ReNcell CX (cell line): ENCODE data around the genes GLT8D2 and SLC41A2.

GRCh38 chr12:103932096-103933127 lies 2.2 kb downstream of the HSP90B1 start:
- PRO-cap: no peak

- PRO-cap: no peak
Observed at GRCh38 chr12:103946370-103946965, 10.5 kb downstream of the UQCC6 start.

DNA sequence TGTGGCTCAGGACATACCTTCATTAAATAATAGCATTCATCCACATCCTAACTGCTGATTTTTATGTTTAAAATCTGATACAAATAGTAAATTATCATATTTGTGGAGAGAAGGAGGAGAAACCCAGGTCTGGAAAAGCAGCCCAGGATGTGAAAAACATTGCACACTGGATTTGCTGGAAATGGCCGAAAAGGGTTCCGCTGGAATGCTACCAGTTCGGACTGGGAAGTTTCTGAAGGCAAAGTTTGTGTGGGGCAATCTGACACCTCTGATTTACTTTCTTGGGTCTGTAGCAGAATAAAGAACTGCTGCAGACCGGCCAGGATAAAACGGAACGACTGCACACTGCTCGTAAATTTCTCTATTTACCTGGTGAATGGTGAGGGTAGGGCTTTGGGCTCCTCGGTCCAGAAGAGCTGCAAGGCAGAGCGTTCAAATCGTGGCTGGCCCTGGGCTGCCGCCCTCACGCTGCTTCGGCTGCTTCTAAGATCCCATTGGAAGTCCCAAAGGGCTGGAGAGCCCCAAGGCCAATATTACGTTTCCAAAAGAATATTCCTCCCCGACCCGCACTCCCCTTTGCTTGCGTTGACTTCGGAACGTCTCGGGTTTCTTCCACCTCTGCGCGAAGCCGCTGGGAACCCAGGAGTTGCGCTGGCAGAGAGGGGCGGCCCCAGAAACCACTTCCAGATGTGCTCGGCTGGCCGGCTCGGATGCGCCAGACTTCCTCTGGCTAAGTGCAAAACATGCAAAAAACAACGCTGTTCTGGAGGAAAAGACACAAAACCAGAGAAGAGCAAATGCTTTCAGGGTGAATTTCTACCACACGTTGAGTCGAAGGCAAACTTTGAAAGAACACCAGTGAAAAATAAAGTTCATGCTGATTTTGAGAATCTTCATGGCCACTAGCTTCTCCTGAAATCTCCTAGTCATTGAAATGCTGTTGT lies at the start of gene GLT8D2:
TSS of gene GLT8D2 (minus strand) at position 662 of the 944 bp plus-strand sequence.
- PRO-cap: no peak

DNA sequence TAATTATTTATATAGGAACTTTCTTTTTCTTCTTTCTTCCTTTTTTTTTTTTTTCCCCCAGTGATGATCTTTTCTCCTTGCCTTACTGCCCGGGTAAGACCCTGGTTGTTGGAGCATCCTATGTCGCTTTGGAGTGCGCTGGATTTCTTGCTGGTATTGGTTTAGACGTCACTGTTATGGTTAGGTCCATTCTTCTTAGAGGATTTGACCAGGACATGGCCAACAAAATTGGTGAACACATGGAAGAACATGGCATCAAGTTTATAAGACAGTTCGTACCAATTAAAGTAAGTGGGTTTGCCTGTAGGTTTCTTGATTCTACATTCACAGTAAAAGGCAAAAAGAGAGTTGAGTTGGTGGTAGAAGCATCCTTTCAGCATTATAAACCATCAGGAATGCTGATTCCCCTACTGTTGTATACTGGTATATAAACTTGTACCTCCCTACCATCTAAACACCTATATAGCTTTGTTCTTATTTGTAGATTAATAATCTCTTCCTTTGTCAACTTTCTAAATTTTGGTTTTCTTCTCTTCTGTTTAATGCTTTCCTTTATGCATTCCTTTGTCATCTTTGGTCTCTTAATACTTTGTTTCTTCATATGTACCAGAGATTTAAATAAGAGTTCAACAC lies 17.6 kb downstream of the EID3 start:
- PRO-cap: no peak

GRCh38 chr12:104325001-104325510 lies 21.5 kb downstream of the EID3 start:
- PRO-cap: no peak

GRCh38 chr12:104358810-104359279 lies 55.3 kb downstream of the EID3 start:
- PRO-cap: no peak

DNA sequence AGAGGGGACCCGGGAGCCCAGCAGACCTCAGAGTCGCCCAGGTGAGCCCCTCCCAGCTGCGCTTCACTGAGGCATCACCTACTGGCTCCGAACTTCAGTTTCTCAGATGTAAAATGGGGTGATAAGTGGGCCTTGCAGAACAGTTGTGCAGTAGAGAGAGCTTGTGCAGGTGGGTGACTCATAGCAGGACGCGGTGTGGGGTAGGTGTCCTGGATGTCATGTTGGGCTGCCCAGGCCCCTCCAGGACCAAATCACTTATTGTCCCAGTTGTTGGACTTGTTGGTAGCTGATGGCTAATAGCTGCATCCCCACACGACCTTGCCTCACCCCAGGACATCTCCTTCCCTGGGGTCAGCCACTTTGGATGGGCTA lies 43.6 kb upstream of the CHST11 start:
- PRO-cap: no peak

- PRO-cap: no peak
Observed at GRCh38 chr12:104497397-104497911, 40.7 kb downstream of the CHST11 start.

DNA sequence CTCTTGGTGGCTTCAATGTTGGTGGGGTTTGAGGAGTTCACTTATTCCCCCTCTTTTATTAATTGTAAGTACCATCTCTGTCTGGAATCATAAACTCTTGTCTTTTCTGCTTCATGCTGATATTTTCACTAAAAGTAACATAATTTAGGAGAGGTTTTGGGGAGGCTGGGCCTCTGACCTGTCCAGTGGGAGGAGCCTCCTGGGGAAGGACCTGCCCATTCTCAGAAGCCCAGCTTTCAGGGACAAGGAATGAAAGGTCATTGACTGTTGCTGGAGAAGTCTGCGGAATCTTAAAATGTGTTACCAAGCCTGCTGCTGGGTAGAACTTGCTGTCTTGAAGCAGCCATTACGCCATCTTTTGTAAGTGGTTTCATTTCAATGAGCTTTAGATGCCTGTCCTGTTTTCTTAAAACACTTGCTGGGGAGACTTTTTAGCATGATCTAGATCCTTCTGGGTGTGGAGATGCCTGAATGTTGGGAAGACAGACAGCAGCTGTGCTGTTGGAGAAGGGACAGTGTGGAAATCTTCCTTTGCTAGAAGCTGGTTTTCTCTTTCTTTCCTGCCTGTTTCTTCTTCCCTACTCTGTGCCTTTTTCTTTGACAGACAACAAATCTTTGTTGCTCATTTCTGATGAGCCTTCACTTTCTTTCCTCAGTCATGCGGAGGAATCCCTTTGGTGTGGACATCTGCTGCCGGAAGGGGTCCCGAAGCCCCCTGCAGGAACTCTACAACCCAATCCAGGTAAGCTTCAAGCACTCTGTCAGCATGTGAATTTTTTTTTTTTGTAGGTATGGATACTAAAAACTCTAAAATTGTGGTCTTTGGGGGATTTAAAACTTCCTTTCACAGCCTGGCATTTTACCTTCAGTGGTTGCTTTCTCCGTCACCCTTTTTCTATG lies 144.8 kb downstream of the CHST11 start:
- PRO-cap: no peak

DNA sequence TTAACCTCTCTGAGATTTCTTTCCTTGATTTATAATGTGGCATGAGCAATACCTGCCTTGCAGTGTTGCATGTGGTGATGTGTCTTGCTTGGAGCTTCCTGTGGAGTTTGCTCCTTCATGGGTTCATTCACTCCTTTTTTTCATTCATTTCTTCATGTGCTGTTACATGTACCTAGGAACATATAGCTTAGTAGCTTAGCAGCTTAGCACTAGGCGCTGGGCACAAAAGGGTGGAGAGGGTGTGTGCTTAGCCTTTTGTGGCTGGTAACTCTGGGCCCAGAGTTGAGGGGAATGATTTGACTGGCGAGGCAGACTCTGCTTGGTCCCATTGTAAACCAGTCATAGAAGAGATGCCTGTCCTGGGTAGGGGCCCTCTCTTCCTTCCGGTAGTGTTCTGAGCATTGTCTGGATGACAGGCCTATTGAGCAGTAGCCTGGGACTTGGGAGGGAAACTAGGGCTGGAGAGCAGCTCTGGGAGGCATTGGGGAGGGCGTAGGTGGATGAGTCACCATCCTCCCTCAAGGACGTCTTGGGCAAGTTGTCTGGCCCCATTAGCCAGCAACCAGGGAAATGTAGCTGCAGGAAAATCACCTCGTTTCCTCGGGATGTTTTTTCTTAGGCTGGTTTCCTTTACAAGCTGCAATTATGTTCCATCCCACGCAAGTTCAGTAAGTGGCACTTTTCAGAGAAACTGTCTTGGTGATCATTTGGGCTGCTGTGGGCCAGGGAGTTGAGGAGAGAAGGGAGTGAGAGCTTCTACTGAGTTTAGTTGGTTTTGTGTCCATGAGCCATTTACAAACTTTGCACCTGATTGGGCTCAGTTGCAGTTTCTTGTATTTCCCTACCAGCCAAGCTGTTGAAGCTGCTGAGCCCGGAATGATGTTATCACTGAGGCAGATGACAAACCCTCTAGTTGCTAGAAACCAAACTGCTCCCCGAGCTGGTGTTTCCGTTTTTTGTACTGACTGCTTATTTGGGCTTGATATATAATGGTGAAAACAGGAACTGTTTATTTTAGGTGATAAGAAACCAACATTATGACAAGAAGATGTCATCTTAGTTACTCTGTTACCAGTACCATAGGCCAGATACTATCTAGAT lies 147.4 kb downstream of the CHST11 start:
- PRO-cap: no peak

DNA sequence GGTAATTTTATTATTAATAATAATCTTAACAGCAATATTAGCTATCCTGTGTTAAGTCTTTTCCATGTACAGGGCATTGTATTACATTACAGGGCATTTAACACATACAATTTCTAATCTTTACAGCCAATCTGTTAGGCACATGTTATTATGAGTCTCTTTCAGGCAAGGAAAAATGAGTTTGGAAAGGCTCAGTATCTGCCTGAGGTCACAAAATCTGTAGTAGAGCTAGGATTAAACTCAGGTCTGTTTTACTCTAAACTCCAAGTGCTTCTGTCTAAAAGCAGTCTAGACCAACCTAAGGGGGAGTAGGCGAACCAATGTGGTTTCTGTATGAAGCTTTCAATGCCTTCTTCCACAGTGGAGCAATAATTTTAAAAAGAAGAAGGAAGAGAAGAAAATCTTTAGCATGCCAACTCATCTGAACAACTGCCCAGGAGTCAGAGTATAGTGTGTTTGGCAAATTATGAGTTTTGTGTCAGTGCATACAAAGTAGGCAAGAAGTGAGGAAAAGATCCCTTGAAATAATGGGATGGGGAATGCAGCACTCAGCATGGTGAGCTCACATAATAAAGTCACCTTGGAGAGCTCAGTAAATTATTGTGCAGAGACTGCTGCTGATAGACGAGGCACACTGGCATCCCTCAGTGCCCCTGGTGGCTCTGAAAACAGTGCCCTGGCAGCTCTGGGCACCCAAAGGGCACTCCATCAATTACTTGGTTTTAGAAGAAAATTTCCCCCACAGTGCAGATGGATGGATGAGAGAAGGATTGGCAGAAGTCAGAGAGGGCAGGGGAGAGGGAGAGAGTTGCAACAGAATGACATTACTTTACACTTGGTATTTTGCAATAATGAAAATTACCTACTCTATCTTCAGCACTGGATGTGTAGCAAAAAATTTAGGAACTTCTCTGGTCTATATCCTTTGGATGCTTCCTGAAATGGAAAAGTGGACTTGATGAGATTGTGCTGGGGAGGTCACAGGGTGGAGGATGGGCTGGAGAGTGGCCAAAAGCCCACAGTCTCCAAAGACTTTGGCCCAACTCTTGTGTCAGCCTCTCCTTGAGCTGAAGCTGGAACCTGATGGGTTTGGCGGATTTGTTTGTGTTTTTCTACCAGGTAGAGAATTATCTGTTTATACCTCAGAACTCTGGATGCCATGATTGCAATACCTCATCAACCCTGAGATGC lies 192.9 kb downstream of the CHST11 start:
- PRO-cap: no peak

DNA sequence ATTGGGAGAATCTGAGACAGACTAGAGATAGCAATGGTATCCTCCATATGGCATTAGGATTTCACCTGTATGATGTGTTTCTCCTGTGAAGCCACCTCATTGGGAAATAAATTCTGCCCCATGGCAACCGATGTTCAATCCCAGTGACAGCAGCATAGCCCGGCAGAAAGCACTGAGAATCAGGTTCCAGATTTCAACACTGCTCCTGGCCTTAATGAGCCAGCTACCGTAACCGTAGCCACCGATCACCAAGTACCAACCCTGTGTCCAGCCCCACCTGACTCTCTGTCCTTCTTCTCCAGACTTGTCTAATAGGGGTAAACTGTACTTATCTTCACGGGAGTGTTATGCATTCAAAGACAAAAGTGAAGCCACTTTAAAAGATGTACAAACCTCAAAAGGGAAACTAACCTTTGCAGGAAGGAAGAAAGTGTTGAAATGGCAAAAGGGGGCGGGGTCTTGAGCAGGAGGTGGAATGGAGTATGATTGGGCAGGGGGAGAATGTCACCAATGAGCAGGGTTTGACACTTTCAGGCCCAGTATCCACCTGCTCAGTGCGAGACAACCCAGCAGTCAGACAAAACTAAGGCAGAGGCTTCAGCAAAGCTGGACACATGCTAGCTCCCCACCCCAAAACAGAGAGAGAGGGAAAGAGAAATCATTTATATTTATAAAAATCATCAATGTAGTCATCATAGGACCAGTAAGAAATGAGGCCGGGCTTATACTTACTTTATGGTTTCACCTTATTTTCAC lies 226.1 kb downstream of the CHST11 start:
- PRO-cap: no peak

GRCh38 chr12:104941512-104941814 lies 16.6 kb downstream of the SLC41A2 start:
- PRO-cap: no peak

GRCh38 chr12:104957865-104958924 lies at the start of gene SLC41A2:
SLC41A2 (minus strand) TSS chr12:104958290.
- PRO-cap: bidirectional peak, plus-strand start at chr12:104958479, minus-strand start at chr12:104958284; bidirectional peak, plus-strand start at chr12:104958738, minus-strand start at chr12:104958623

DNA sequence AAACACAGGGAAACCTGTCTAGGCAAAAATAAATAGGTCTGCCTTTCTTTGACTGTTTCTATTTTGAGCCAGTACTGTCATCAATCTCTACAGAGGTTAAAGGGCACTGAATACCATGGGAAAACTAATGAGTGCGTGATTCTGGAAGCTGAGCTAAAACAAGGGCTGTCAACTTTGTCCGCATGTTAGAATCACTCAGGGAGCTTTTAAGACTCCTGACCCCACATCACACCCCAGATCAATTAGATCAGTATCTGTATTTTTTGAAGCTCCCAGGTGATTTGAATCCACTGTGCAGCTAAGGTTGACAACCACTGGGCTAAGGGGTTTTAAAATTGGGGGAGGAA lies 38.9 kb downstream of the NOPCHAP1 start:
- PRO-cap: no peak

GRCh38 chr12:105176771-105177300 lies 59.1 kb downstream of the APPL2 start:
- PRO-cap: no peak

GRCh38 chr12:105189649-105190354 lies 46.2 kb downstream of the APPL2 start:
- PRO-cap: no peak

- PRO-cap: no peak
Observed at GRCh38 chr12:105195142-105195556, 40.8 kb downstream of the APPL2 start.

DNA sequence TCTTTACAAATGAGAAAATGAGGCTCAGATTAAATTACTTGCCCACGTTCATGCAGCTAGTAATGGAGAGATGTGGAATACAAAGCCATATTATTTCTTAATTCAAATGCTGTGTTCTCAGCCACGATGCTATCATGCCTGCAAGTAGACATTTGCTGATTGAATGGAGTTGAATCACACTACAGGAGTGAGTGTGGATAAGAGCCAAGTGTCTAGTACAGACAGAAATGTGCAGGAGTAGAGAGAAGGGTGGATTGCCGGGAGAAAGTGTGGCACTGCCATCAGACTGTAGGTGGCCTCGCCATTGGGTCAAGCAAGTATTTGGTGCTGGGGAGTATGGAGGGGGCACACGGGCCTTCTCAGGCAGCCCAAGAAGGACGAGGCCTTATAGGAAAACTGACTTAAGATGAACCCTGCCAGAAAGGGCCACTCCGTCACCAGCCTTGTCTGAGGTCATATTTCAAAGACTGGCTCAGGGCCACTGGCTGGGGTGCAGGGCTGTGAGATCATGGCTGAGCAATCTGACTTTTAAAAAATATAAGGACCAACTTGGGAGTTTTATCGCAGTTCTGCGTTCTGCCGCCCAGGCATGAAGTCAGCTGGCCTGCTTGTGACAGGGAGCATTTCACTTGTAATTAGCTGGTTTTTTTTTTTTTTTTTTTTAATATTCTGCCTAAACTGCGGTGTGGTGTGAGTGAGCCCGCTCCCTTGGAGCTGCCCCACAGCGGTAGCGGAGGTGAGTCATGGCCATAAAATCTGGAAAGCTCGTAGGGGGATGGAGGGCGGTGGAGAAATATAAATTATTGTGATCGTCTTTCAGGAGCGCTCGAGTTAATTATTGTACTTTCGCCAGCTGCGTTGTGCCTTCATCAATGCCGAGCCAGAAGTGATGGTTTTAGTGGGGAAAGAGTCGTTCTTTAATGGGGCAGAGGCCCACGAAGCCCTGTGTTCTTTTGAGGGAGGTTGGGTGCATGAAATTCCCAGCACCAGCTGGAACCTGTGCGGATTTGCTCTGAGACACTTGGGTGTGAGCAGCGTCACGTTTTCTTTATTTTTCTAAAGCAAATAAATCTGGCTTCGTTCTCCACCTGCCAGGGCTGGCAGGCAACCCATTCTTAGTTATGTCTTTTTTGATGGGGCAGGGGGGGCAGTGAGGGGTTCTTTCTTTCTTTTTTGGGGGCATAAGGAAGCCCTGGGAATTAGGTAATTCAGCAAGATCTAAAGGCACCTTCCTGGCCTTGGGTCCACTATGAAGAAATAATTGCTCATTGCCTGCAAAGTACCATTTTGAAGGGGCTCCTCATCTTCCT lies 231.8 kb downstream of the C12orf75 start:
- PRO-cap: unidirectional peak, plus-strand start at position 221 of the sequence; unidirectional peak, minus-strand start at position 885 of the sequence

DNA sequence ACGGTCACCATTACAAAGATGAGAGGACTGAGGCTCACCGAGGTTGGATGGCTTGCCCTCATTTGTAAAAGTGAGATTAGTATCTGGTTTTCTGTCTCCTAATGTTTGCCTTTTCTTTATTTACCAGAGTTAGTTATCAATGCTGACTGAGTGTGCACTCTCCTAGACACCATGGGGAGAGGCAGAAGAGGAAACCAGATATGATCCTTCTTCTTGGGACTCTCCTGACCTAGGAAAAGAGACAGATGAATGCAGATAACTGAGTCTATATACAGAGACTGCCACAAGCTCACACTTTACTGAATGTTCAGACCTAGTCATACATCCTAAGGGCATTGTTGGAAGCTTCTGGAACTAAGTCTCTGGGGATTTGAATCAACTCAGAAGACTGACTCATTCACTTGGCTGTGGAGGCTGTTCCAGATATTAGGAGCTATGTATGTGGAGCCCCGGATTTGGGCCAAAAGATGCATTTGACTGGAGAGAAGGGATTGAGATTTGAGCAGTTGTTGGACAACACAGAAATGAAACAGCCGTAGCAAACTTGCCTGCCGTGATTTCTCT lies 397.0 kb downstream of the NUAK1 start:
- PRO-cap: no peak